GM12891 (cell line): ENCODE measurements around a stretch of chr5.

DNA sequence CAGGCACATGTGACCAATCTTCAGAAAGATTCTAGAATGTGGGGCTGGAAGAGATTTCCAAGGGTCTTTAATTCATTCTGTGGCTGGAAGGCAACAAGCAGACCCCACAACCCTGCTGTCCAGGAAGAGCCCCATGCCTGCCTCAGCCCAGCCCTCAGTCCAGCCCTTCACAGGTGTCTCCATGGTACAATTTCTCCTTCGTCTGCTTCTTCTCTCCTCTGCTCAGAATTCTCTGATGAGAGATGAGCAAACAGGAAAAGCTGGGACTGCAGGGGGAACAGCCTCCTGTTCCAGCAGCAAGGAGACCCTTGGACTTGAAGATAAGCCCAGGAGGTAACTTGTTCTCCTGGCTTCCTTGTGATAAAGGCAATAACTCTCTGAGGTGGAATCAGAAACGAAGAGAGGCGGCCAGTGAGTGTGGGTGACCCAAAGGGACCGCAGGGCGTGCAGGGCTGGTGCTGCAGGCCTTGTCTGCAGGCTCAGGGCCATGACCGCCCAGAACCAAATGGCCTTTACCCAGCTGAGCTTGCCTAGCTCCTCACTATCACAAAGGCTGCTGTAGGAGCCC, 72.3 kb downstream of the NDFIP1 start:
- RRBS: no CpG with 5 or more reads among the region's 6 CpGs

DNA sequence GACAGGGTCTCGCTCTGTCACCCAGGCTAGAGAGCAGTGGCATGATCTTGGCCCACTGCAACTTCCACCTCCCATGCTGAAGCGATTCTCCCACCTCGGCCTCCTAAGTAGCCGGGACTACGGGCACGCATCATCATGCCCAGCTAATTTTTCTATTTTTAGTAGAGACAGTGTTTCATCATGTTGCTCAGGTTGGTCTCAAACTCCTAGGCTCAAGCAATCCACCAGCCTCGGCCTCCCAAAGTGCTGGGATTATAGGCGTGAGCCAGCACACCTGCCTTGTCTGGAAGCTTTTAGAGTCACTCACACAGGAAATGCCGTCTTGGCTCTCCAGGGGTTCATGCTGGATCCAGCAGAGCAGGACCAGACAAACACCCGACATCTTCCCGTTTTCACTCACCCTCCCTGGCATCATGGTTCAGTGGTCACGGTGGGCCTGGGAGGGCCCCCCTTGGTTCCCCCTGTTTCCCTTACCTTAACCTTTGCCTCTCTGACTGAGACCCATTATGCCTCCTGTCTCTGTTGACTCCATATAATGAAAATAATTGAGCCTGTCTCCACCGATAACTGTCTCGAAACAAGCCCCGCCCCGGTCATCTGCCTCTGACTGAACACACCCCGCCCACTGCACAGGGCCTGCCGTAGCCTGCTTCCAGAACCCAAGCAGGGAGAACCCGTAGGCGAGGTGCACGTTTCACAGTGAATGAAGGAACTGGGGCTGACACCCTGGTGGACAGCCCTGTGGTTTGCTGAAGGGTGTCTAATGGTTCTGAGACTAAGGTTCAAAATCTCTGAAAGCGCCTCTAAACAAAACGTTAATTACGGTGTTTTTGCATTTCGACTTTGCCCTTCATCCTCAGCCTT, 39.5 kb upstream of the SPRY4 start:
- RRBS: no CpG with 5 or more reads among the region's 25 CpGs

DNA sequence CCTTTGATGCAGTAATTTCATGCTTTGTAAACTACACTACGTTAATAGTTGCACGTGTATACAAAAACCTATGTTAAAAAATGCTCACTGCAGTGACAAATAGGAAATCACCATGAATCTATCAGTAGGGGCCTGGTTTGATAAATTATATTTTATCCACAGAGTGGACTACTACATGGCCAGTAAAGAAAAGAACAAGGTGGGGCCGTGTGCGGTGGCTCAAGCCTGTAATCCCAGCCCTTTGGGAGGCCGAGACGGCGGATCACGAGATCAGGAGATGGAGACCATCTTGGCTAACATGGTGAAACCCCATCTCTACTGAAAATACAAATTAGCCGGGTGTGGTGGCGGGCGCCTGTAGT, 51.6 kb upstream of the SPRY4 start:
- RRBS: no CpG with 5 or more reads among the region's 11 CpGs

GRCh38 chr5:142507262-142508264, 178.3 kb downstream of the FGF1 start:
- RRBS: no CpG with 5 or more reads among the region's 19 CpGs

DNA sequence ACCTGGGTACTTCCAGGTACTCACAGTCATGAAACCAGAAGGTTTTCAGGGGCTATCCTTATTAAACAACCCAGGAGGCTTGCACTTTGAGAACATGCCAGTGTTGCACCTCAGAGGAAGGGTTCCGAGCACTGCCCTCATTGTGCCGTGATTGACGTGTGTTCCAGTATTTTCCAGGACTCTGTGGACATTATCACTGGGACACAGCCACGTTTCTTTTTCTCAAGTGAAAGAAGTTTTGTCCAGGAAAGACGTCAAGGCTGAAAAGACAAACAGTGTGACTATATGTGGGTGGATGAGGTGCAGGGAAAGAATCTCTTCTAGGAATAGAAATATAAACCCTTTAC, 117.3 kb downstream of the FGF1 start:
- RRBS: no CpG with 5 or more reads among the region's 5 CpGs

DNA sequence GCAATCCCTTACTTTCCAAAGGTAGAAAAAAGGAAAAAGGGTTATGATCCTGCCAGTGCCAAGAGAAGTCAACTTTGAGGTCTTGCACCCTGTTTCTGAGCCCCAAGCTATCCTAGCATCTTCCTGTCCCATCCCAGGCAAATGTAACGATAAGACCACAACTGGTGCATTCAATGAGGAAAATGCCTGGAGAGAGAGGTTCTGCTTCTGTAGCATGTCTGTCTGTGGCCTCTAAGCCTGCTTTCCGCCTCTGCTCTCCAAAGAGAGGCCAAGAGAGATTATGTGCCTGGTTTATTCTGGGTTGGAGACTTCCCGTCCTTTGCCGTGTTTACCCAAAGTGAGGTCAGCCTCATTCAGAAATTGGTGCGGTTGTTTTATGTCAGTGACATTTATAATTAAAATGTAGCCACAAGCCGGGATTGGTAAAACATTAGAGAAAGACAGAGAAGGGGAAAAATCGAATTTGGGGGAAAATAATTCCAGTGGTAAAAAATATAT, 77.8 kb downstream of the FGF1 start:
- RRBS: no CpG with 5 or more reads among the region's 7 CpGs

GRCh38 chr5:142771783-142772719, 1.9 kb downstream of the ARHGAP26 start:
- RRBS: no CpG with 5 or more reads among the region's 3 CpGs

DNA sequence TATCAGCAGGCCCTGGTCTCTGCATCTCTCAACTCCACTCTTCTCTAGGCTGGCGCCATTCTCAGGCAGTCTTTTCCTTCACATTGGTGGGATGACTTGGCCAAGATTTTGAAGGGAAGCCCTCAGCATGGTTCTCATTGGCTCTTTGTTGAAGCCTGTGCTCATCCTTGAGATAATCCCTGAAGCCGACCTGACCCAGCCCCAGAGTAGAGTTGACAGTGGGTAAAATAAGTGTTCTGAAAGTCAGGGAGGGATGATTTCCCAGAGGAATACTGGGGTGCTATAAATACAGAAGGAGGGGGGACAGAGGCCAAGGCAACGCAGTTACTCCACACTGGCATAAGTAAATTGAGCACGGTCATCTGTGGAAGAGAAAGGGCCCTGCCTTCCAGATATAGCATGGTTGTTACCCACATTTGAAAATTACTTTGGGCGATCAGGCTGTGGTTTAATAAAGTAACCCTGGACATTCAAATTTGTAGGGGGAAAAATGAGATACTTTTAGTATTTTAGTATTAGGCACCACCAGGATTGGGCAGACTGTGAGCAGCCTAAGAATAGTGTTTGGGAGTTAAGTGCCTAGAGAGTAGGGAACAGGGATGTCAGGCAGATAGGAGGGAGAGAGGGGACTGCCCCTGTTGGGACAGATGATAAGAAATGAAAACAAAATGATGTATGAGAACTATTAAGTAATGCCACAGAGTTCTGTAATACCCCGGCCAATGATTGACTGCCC, 24.1 kb downstream of the ARHGAP26 start:
- RRBS: no CpG with 5 or more reads among the region's 6 CpGs

- RRBS: no CpG with 5 or more reads among the region's 3 CpGs
Observed at GRCh38 chr5:142820402-142820739, 50.2 kb downstream of the ARHGAP26 start.

DNA sequence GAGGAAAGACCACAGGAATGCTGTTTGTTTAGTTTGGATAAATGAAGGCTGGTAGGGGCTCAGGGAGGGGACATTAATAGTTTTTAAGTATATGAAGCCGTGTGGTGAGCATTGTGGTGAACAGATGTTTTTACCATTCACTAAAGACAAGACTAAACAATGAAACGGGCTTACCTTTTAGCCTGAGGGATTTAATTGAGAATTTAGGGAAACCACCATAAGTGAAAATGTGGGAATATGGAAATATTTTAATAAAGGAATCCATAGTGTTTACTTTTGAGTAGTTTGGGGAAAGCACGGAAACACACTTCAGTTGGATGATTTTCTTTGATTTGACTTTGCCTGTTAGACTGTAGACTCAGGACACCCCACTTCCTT, 130.9 kb downstream of the ARHGAP26 start:
- RRBS: no CpG with 5 or more reads among the region's 3 CpGs

- RRBS: no CpG with 5 or more reads among the region's 3 CpGs
Observed at GRCh38 chr5:142912372-142912916, 142.3 kb downstream of the ARHGAP26 start.

GRCh38 chr5:142969572-142970066, 199.4 kb downstream of the ARHGAP26 start:
- RRBS: no CpG with 5 or more reads among the region's 3 CpGs

DNA sequence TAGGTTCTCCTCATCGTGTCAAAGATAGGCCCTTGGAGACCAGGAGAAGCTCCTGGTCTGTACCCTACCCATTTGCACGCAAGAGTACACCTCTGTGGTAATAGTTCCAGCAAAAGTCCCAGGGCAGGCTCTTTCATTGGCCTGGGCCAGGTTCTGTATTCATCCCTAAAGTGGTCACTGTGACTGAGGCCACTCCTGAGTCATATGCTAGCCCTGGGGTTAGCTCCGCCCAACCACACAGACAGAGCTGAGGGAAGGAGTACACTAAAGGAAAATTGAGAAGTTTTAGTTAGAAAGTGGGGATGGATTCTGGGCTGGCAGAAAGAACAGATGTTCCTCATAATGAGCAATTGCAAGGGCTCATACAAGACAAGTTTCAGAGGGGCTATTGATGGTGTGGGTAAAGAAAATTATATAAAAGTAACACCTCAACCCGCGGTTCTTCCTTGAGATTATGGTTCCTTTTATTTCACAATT, 206.7 kb downstream of the ARHGAP26 start:
- RRBS: no CpG with 5 or more reads among the region's 5 CpGs

DNA sequence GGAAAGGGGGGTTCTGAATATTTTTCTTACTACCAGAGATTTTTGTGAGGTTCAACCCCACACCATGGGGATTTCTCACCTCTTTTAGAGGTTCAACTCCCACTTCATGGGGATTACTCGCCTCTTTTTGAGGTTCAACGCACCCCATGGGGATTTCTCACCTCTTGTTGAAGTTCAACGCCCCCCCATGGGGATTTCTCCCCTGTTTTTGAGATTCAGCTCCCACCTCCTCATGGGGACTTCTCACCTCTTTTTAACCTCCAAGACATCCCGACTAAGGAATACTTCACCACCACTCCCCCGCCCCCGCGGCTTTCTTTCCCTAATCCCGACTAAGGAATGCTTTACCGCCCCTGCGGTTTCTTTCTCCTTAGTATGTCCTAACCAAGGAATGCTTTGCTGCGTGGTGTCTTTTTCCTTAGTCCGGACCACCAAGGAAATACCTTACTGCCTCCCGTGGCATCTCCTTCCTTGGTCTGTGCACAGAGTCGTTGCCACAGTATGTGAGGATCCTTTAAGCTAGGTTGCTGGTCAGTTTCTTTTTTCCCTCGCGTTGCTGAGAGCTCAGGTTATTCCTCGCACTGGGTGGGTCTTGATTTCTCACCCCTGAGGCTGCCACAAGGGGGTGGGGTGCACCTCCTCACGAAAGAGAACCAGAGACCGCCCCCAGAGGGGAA, 309.5 kb downstream of the NR3C1 start:
- RRBS: no CpG with 5 or more reads among the region's 19 CpGs

DNA sequence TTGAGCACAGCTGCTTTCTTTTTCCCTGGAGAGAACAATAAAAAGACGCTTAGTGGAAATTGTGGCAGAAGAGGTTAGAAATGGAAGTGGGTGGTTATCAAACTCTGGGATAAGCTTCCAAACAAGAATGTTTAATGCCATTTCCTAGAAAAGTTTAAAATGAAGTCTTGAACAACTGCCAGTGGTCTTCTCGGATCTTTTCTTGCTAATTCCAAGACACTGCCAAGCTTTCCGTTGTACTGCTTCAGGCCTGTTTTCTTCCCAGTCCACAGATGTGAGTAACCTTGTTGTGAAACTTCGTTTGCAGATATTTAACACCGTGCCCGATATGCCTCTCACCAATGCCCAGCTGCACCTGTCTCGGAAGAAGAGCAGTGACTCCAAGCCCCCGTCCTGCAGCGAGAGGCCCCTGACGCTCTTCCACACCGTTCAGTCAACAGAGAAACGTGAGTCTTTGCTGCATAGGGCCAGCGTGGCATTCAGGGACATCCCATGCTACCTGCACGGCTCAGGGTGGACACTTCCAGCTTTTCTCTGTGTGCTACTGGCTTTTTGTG, 269.7 kb downstream of the NR3C1 start:
- RRBS: no CpG with 5 or more reads among the region's 14 CpGs

DNA sequence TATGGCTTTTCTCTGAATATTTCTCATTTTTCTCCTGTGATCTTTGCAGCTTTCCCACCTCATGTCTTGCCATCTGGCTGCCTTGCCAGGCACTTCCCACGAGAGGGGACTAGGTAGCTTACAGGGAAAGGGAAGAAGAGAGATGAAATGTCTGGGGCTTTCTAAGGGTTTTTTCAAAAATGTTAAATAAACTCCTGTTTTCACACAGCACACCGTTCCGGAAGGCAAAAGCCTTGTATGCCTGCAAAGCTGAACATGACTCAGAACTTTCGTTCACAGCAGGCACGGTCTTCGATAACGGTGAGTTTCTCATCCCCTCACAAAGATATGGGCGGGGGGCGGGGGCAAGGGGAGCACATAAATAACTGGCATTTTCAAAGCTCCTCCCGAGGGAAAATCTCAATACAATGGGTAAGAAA, 189.7 kb downstream of the NR3C1 start:
- RRBS: no CpG with 5 or more reads among the region's 10 CpGs

GRCh38 chr5:143229515-143230848, 173.5 kb downstream of the NR3C1 start:
- RRBS: no CpG with 5 or more reads among the region's 21 CpGs

GRCh38 chr5:143353905-143354605, 49.4 kb downstream of the NR3C1 start:
- RRBS: no CpG with 5 or more reads among the region's 5 CpGs

DNA sequence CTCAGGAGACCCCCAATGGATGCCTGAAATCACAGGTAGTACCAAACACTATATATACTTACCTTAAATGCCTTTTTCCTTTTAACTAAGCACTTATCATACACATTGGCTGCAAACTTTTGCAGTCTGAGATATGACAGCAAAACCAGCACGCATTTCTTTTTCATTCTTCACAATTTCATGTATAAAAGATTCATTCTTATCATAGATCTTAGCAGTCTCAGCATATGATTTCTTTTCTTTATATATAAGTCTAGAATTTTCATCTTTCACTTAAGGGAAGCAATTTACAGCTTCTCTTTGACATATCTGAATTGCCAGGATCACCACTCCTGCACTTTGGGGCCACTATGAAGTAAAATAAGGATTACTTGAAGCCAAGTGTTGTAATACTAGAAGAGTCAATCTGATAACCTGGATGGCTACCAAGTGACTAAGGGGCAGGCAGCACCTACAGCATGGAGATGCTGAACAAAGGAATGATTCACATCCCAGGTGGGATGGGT, 31.5 kb downstream of the NR3C1 start:
- RRBS: no CpG with 5 or more reads among the region's 1 CpG